ENCODE results near the genes BRIP1 and TACO1.

- RRBS, result 3% methylated on average over 7 of the region's 38 CpGs
CAGE:
- cytosol, long polyA plus RNA, result no peak
- long polyA plus RNA, result no peak
- nucleus, long polyA plus RNA, result no peak
Measured at GRCh38 chr17:61416680-61417431, 17.2 kb downstream of the TBX2 start.

DNA sequence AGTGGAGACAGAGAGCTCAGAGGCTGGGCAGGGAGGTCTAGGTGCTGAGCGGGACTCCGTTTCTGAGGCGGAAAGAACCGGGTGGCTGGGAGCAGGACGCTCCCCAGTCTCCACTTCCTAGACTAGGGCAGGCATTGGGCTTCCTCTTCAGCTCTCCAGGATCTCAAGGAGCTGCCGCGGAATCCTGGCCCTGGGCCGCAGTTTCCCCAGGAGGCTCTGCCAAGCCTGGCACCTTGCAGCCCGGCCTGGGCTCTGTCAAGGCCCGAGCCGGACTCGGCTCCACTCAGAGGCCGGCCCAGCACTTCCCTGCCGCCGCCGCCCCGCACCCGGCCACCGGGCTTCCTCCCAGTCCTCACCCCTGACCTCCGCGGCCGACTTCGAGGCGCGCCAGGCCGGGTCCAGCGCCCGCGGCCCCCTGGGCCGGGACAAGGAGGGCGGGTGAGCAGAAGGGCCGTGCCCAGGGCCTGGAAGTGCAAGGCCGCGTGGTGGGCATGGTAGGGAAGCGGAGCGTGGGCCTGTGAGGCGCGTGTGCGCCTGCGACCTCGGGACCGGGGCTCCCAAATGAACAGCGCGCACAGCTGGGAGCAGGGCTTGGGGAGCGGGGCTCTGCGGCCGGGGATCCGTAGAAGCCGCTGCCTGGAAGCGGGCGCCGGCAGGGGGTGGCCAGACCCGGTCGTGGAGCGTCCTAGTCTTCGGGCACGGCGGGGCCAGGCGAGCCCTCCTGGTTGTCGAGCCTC, 698 bp upstream of the TBX4 start:
- RRBS, result 2% methylated on average over 27 of the region's 60 CpGs
CAGE:
- cytosol, long polyA plus RNA, result no peak
- long polyA plus RNA, result no peak
- nucleus, long polyA plus RNA, result no peak

- RRBS, result no CpG with 5 or more reads among the region's 10 CpGs
CAGE:
- cytosol, long polyA plus RNA, result no peak
- long polyA plus RNA, result no peak
- nucleus, long polyA plus RNA, result no peak
Measured at GRCh38 chr17:61672846-61673523, 82.0 kb upstream of the NACA2 start.

DNA sequence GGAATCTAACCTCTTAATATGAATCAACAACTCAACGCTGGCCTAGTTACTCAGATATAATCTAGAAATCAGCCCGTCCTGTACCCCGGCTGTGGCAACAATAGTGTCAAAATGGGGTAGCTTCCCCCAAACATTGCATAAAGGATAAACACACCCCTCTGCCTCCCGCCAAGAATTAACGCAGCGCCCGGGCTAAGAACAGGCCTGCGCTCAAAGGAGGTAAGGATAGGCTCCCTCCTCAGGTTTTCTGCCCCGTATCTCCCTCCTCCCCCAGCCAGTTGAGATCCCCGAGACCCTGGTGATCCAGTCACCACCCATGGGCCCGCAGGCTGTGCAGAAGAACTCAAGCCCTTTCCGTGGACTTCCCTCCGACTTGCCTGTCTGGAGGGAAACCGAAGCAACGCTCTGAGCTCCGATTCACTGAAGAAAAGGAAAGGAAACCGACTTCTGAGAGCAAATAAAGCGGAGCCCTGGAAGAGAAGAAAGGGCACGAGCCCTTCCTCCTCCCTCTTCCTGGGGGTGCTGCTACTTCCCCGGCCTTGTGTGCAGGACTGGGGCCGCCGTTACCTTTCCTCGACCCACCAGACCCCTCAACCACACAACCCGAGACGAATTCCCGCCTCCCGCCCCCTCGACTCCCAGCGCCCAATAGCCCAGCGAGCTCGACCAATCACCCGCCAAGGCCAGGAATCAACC, at the start of gene BRIP1:
BRIP1 (minus strand) TSS at position 622 of the 696 bp plus-strand sequence.
- RRBS, result 2% methylated on average over 5 of the region's 32 CpGs
CAGE:
- cytosol, long polyA plus RNA, result no peak
- long polyA plus RNA, result no peak
- nucleus, long polyA plus RNA, result start-site peak on the minus strand centred at position 569 of the sequence, 33 bp wide, 99 reads

- RRBS, result no CpG with 5 or more reads among the region's 6 CpGs
CAGE:
- cytosol, long polyA plus RNA, result no peak
- long polyA plus RNA, result no peak
- nucleus, long polyA plus RNA, result no peak
Measured at GRCh38 chr17:62001479-62002352, 63.4 kb downstream of the MED13 start.

DNA sequence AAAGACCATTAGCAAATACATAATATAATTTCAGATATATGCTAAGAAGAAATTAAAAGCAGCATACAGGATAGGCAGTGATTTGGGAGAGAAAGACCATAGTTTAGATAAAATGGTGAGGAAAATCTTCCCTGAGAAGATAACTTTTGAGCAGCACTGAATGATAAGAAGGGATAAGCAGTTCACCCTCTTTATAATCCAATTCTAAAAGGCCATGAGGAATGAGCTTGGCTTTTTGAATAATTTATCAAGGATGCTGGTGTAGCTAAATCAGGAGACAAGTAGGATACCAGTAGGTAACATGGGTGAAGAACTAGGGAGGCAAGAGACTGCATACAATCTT, 60.8 kb downstream of the MED13 start:
CAGE:
- cytosol, long polyA plus RNA, result no peak
- long polyA plus RNA, result no peak
- nucleus, long polyA plus RNA, result no peak

DNA sequence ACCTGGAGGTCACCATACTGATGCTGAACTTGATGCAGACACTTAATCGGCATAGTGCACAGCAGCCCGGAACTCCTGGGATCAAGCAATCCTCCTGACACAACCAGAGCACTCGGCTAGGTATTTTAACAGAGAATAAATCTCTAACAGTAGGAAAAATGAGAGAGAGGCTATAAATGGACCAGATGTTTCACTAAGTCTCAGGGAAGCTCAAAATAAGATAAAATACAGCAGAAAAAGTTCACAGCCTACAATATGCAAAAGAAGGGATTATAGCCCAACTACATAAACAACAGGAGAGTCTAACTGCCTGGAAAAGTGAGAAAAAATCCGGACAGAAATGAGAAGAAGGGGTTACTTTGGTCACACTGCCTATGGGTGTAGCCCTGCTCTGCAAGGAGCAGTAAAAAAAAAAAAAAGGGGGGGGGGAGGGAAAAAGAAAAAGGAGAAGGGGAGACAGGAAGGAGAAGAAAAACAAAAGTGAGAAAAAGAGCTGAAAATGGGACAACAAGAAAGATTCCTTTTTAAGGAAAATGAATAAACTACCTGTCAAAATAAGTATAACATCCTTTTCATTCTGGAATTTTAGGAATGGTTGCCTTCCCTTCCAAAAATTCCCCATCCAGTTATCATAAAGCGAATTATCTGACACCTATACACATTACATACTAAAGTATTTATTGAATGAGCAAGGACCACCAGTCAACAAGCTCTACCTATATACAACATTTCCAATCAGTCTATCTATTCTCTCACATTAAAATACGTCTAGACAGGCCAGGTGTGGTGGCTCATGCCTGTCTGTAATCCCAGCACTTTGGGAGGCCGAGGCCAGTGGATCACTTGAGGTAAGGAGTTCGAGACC, 59.0 kb downstream of the MED13 start:
- RRBS, result no CpG with 5 or more reads among the region's 8 CpGs
CAGE:
- cytosol, long polyA plus RNA, result no peak
- long polyA plus RNA, result no peak
- nucleus, long polyA plus RNA, result no peak

- RRBS, result no CpG with 5 or more reads among the region's 5 CpGs
CAGE:
- cytosol, long polyA plus RNA, result no peak
- long polyA plus RNA, result no peak
- nucleus, long polyA plus RNA, result no peak
Measured at GRCh38 chr17:62477491-62477796, 1.2 kb upstream of the TLK2 start.

- RRBS, result under 1% methylated on average over 13 of the region's 111 CpGs
CAGE:
- cytosol, long polyA plus RNA, result start-site peak on the minus strand at chr17:62478512-62478621, 11 reads
- long polyA plus RNA, result start-site peak on the plus strand at chr17:62477851-62478065, 16 and 10 reads in 2 replicates
- nucleus, long polyA plus RNA, result start-site peak on the minus strand at chr17:62478596-62478602, 15 reads
Measured at GRCh38 chr17:62477797-62478791, 531 bp upstream of the TLK2 start.

GRCh38 chr17:62564684-62565185, 62.7 kb upstream of the MRC2 start:
- RRBS, result no CpG with 5 or more reads among the region's 6 CpGs
CAGE:
- cytosol, long polyA plus RNA, result no peak
- long polyA plus RNA, result no peak
- nucleus, long polyA plus RNA, result no peak

GRCh38 chr17:62652005-62652805, 24.7 kb downstream of the MRC2 start:
- RRBS, result no CpG with 5 or more reads among the region's 53 CpGs
CAGE:
- cytosol, long polyA plus RNA, result no peak
- long polyA plus RNA, result no peak
- nucleus, long polyA plus RNA, result no peak

DNA sequence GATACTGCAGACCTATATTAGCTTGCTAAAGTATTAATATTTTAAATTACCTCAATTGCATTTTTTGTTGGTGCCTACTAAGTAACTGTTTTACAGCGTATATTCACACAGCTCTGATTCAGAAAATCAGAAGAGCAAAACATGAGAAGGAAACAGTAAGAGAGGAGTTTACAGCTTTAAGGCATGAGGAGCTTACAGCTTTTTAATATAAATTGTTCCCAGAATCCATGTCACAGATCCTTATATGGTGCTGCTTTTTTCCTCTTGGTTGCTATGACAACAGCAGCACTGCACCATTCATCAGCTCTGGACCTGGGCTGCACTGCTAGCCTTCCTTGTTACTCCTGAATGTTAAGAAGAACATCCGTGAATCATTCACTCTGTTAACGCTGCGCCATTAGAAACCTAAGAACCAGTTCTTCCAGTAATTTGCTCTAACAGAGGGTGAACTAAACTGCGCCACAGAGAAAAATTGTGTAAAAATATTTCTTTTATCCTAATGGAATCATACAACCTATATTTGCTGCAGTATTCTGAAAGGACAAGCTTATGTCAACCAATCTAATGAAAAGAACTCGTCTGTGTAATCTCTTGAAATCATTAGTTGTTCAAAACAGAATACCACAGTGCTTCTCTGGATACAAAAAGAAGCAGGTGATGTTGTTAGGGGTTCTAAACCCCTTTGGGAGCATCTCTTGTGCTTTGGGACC, 151.0 kb downstream of the TANC2 start:
- RRBS, result no CpG with 5 or more reads among the region's 6 CpGs
CAGE:
- cytosol, long polyA plus RNA, result no peak
- long polyA plus RNA, result no peak
- nucleus, long polyA plus RNA, result no peak

GRCh38 chr17:63475913-63476752, 728 bp upstream of the ACE start:
- RRBS, result 1% methylated on average over 18 of the region's 46 CpGs
CAGE:
- cytosol, long polyA plus RNA, result no peak
- long polyA plus RNA, result no peak
- nucleus, long polyA plus RNA, result no peak

GRCh38 chr17:63600446-63601848, at the start of gene TACO1:
TACO1 (plus strand) TSS chr17:63600895.
- RRBS, result 2% methylated on average over 14 of the region's 67 CpGs
CAGE:
- cytosol, long polyA plus RNA, result start-site peak on the plus strand at chr17:63600894-63601023, 1,261 reads
- long polyA plus RNA, result start-site peak on the plus strand at chr17:63600894-63601020, 856 and 524 reads in 2 replicates
- nucleus, long polyA plus RNA, result start-site peak on the plus strand at chr17:63600893-63600937, 508 reads; start-site peak on the plus strand at chr17:63601001-63601023, 47 reads

- RRBS, result 1% methylated on average over 7 of the region's 18 CpGs
CAGE:
- cytosol, long polyA plus RNA, result no peak
- long polyA plus RNA, result no peak
- nucleus, long polyA plus RNA, result no peak
Measured at GRCh38 chr17:63621438-63621791, 802 bp upstream of the MAP3K3 start.

DNA sequence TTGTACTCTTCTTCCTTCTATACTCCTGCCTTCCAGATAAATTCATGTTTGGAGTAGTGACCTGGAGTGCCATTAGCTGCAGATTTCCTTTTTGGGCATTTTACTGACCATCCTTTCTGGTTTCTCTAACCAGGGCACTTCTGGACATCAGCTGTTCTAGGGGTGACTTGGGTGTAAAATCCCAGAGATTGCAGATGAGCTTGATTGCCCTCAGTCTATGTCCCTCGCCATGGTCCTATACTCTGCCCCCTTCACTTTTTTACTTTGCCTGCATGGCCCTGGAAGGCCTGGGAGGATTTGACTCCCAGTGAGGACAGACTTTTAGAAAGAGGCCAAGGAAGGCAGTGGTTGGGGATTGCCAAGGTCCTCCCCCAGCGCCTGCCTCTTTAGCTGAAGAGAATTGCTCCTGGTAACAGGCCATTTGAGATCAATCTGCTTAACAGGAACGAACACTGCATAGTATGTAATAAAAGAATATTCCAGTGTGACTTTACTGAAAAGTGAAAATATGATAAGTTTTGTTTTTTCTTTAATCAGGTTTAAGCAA, 16.6 kb downstream of the LIMD2 start:
- RRBS, result no CpG with 5 or more reads among the region's 3 CpGs
CAGE:
- cytosol, long polyA plus RNA, result no peak
- long polyA plus RNA, result no peak
- nucleus, long polyA plus RNA, result no peak

DNA sequence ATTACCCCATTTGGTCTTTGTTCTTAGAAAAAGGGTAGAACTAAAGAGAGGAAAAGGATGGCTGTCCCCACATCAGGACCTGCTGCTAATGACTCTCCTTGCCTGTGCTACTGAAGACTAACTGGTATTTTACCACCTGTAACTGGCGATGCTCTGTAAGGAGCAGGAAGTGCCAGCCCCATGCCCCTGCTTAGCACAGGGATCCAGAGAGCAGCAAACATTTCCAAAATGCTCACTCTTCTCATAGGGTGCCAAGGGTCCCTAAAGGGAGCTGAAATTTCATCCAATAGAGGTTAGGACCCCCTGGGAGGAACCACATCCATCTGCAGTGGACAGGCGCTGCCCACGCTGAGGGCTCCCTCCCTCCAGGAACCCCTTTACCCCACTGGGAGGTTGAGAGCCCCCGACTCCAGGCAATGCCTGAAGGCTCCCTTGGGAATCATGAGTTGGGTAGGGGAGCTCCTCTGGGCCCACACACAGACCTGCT, 6.9 kb upstream of the LIMD2 start:
- RRBS, result no CpG with 5 or more reads among the region's 4 CpGs
CAGE:
- cytosol, long polyA plus RNA, result no peak
- long polyA plus RNA, result no peak
- nucleus, long polyA plus RNA, result no peak

GRCh38 chr17:63761093-63761371, 12.4 kb downstream of the CCDC47 start:
- RRBS, result no CpG with 5 or more reads among the region's 2 CpGs
CAGE:
- cytosol, long polyA plus RNA, result no peak
- long polyA plus RNA, result no peak
- nucleus, long polyA plus RNA, result no peak

DNA sequence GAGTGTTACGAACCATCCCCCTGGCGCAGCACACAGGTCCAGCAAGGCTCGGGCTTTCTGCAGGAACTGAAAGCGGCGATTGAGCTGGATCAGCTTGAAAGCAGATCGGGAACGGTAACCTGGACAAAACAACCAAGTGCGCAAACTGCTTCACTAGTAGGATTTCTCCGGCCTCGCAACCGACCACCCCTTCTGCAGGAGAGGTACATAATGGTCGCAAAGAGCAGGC, 763 bp upstream of the PSMC5 start:
- RRBS, result 2% methylated on average over 4 of the region's 12 CpGs
CAGE:
- cytosol, long polyA plus RNA, result no peak
- long polyA plus RNA, result no peak
- nucleus, long polyA plus RNA, result no peak

DNA sequence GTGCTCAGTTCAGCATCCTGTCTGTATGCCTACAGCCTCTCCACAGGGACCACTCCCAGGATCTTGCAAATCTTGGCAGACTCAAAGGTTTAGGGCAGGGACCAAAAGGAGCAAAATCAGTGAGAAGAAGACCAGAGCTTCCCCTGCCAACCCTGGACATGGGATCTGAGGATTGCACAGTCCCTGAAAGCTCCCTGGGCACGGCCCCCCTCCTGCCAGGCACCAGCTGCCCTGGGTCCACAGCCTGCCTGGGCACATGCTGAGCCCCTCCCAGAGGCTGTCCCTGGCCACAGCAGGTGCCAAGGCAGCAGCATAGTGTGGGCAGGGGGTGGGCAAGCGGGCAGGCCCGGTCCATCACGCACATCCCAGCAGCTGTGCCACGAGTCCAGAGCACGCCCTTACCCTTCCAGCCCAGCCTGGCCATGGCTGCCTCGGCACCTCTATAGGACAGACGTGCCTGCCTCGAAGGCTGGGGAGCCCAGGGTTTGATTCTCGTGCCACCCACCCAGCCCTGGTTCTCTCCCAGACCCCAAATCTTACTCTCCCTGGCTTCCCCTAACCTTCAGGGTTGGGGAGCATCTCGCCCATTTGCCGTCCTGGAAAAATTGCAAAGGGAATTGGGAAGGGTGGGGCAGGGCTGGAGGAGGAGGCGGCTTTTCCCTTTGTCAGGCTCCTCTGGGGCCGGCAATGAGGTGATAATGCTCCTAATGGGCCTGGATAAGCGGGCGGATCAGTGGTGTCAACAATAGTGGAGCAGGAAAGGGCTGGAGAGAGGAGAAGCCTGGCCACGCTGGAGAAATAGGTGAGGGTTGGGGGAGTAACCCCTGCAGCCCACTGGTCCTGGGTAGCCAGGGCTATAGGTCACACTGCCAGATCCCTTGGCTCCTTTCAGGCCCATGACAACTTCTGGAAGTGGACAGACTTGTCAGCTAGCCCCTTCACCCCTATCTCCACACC, 12.5 kb downstream of the SCN4A start:
- RRBS, result no CpG with 5 or more reads among the region's 17 CpGs
CAGE:
- cytosol, long polyA plus RNA, result no peak
- long polyA plus RNA, result no peak
- nucleus, long polyA plus RNA, result no peak

Data from H1 (cell line).